Fibroblast of villous mesenchyme (primary cell): ENCODE data around the genes MAP3K10, PLD3 and CYP2A6.

DNA sequence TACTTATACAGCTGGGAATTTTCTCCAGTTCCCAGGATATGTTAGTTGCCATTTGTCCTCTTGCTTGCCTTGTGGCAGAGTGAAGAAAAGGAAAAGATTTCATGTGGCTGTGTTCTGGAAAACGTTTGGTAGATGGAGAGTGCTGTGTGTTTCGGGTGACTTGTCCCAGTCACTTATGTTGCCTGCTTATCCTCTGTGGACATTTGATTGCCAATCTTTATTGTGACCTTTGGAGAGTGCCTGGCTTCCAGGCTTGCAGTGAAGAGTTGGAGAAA, 2.6 kb downstream of the SUPT5H start:
- CAGE, long polyA plus RNA = no peak

- CAGE, long polyA plus RNA = no peak
Observed at GRCh38 chr19:39704622-39704783, 222 bp downstream of the LGALS14 start.

DNA sequence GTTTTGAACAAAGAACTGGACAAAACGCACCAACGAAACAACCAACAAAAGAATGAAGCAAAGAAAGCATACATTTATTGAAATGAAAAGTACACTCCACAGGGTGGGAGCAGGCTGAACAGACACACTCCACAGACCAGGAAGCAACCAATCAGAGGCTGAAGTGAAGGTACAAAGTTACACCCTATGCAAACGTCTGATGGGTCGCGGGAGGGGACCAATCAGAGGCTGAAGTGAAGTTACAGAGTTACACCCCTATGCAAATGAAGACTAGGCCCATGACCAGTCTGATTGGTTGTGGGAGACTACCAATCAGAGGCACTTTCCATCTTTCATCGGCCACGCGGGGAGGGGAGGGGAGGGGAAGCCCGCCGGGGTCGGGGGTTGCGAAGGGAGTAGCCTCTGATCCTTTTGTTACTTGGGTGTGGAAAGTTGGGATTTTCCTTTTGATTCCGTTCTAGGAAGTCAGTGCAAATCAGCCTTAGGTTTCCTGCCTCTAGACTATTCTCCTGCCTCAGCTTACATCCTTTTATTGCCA, 12.4 kb upstream of the FBL start:
- CAGE, long polyA plus RNA = no peak

GRCh38 chr19:39881488-39881818, 35.3 kb upstream of the FBL start:
- CAGE, long polyA plus RNA = no peak

GRCh38 chr19:39889896-39890163, 43.7 kb upstream of the FBL start:
- CAGE, long polyA plus RNA = no peak

DNA sequence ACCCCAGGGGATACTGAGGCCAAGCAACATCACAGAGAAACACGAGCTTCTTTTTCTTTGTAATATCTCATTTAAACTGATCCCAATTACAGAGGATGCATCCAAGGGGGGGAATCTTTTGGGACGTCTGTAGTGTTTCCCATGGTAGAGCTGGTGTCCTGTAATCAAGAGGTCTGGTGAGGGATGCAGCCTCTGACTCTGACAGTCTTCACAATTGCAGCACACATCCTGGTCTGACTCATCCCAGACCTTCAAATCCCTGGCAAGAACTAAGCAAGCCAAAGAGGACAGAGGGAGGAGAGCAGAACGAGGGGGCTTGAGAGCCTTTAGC, 19.4 kb upstream of the PSMC4 start:
- CAGE, long polyA plus RNA = no peak

- CAGE, long polyA plus RNA = no peak
Observed at GRCh38 chr19:39980977-39981737, 10.2 kb downstream of the PSMC4 start.

DNA sequence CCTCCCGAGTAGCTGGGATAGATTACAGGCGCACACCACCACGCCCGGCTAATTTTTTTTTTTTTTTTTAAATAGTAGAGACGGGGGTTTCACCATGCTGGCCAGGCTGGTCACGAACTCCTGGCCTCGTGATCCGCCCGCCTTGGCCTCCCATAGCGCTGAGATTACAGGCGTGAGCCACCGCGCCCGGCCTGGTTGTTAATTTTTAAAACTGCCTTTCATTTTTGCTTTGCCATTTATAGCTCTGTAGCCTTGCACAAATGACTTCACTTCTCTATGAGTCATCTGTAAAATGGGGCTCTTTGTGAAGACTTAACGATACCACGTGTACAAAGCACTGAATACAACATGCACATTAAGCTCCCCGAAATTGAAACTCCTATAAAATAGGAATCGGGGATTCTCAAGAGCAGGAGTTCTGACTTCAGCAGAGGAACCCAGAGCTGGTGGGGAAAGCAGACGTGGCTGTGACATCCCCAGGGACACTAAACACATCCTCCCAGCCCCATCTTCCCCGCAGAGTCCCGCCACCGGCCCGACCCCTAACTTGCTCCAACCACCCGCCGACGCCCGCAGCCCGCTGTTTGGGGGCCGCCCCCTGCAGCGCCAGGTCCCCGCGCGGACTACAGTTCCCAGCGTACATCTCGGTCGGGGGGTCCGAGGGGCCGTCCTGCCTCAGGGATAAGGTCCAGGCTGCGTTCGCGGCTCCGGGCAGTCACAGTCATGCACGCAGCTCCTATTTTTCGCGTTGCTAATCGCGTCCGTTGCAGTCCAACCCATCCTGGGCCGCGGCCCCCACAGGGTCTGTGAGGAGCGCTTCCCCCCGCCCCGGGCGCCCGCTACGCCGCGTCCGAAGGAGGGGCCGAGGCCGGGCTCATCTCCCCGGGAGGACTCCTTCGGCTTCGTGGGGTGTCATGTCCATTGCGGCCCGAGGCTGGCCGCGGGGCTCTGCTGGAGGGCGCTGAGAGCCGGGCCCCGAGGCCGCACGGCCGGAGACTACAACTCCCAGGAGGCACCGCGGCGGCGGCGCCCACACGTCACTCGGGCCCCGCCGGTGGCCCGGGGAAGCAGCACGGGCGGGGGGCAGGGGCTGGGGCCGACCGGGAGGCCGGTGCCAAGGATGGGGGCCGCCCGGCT, at the start of gene MAP3K10:
TSS of gene MAP3K10 (plus strand) at position 1,037 of the 1,137 bp plus-strand sequence.
- CAGE, long polyA plus RNA = no peak

- CAGE, long polyA plus RNA = no peak
Observed at GRCh38 chr19:40216652-40217709, 1.2 kb downstream of the TTC9B start.

DNA sequence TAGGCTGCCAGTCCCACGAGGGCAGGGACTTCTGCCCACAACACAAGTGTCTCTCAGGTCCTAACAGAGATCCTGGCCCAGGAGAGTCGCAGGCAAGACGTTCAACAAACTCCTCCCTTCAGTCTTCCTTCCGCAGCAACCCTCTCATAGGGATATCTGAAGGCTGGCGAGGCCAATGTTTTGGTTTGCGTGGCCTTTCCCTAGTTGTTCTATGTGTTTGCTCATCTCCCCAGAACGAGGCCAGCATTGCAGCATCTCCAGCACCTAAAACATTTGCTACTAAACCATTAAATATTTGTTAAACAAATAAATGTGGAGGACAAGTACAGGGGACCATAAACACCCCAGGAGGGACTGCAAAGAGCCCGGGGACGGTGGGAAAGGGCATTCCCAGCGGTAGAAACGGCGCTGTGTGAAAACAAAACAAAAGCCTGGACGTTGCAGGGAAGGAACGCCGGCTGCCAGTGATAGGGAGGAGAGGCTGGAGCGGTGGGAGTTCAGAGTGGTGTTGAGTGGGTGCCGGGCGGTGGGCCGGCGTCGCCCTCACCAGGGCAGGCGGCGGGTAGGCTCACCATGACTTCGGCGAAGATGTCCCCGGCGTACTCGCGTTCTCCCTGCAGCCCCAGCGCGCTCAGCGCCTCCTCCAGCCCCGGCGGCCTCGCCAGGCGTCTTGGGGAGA, 547 bp downstream of the CCNP start:
- CAGE, long polyA plus RNA = no peak

DNA sequence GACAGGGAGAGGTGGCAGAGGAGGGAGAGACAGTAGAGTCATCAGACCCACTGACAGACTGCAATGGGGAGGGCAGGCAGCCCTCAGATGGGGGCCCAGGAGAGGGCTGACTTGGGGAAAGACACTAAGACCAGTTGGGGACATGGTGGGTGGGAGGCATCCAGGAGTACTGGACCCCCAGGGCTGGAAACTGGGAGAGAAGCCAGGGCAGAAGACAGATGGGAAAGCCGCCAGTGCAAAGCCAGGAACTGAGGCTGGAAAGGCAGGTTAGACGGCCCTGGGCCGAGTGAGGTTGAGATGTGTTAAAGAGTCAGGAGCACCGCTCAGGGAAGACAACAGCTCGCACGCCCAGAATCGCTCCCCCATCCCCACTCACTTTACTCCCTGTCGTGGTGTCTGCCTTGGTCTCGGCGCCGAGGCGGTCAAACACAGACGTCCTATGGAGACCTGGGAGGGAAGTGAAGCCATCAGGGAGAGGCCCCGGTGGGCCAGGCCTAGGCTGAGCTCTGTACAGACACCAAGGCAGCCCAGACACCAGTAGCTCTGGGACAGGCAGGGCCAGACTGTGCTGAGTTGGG, 24.5 kb downstream of the C19orf47 start:
- CAGE, long polyA plus RNA = no peak

GRCh38 chr19:40341384-40342547, 6.4 kb downstream of the C19orf47 start:
- CAGE, long polyA plus RNA = no peak

DNA sequence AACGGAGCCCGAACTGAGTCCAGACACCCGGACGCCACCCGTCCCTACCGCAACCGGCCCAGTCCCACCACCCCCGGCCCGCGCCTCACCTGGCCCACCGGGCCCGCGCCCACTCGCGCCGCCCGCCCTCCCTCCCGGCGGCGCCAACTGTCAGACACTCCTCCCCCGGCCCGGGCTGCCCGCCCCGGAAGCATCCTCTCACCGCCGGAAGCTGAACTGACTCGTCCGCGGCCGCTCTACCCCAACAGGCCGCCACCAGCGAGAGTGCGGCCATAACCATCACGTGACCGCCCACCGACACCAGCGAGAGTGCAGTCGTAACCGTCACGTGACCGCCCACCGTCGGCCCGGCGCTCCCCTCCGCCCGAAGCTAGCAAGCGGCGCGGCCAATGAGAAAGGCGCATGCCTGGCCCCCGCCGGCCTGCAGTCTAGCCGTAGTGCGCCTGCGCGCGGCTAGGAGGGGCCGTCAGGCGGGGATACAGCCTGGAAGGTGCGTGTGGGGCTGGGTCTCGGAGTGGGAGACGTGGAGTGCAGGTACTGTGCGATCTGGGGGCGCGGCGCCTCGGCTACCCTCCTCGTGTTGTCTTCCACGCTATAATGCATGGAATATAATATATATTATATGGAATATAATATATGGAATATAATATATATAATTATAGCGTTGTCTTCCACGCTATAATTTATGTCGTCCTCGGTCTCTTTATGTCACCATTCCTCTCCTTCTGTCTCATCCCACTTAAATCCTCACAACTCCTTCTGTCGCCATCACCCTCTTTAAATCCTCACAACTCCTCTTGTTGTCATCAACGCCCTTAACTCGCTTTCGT, at the start of gene PLD3:
TSS of gene PLD3 (plus strand) at position 461 of the 830 bp plus-strand sequence.
- CAGE, long polyA plus RNA = start-site peak on the plus strand centred at position 470 of the sequence, 33 bp wide, 1,506 and 1,706 reads in 2 replicates

- CAGE, long polyA plus RNA = no peak
Observed at GRCh38 chr19:40355873-40356399, 7.4 kb downstream of the PLD3 start.

DNA sequence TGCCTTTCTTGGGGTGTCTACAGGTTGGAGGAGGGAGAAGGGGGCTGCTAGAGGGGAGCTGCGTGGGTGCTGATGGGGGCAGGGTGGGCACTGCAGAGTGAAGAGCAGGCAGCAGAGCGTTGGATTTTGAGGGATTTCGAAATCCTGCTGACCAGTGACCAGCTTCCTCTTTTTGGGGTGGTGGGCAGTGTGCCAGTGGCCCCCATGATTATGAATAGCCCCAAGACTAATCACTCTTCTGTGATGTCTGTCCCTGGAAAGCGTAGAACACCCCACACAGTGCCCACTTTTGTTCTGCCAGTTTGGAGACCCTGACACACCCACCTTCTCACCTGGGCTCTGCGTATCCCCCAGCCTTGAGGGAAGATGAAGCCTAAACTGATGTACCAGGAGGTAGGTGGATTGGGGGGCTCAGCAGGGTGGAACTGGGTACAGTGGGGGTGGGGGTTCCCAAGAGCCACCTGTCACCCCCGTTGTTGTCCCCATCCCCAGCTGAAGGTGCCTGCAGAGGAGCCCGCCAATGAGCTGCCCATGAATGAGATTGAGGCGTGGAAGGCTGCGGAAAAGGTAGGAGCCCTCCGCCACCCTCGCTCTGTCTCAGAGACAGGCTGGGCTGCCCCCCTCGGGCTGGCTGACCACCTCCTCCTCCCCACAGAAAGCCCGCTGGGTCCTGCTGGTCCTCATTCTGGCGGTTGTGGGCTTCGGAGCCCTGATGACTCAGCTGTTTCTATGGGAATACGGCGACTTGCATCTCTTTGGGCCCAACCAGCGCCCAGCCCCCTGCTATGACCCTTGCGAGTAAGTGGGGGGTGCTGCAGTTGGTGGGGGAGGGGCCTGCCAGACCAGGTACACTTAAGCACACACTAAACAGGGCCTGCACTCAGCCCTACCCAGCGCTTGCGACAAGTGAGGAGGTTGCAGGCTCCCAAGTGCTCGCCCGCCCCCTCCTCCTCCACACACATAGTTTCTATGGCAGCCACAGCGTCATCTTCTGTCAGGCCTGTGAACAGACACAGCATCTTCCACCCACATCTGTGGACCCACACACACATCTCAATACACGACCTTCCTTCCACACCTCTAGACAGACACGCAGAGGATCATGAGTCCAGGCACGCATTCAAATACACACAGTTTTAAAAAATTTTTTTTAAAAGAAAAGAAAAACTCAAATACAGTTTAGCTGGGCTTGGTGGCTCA, 18.0 kb downstream of the PLD3 start:
- CAGE, long polyA plus RNA = no peak

DNA sequence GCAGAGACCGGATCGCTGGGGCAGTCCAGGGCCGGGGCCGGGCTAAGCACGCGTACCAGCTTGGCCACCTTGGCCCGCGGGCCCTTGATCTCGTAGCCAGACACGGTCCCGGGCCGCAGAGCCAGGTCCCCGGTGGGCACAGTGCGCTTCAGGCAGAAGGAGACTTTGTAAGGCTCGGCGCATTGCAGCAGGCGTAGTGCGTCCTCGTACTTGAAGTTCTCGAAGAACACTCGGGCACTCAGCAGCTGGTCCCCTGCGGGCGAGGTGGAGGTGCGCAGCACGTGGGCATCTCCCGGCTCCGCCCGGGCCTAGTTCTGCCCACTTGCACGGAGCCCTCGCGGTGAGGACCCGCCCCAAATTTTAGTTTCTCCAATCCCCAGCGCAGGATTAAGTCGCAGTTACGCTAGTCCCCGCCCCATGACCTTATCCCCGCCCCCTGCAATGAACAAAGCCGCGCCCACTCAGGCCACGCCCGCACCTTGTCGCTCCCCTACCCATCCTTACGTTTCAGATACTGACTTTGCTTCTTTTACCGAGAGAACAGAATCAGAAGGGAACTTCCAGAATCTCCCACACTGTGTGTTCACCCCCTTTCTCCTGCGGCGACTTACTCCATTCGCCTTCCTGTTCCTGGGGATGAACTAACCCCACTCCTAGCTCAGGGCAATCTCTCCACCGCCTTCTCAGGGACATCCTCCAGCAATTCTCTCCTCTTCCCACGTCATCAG, 8.7 kb upstream of the HIPK4 start:
- CAGE, long polyA plus RNA = no peak

- CAGE, long polyA plus RNA = no peak
Observed at GRCh38 chr19:40410286-40410485, 3.0 kb downstream of the PRX start.

DNA sequence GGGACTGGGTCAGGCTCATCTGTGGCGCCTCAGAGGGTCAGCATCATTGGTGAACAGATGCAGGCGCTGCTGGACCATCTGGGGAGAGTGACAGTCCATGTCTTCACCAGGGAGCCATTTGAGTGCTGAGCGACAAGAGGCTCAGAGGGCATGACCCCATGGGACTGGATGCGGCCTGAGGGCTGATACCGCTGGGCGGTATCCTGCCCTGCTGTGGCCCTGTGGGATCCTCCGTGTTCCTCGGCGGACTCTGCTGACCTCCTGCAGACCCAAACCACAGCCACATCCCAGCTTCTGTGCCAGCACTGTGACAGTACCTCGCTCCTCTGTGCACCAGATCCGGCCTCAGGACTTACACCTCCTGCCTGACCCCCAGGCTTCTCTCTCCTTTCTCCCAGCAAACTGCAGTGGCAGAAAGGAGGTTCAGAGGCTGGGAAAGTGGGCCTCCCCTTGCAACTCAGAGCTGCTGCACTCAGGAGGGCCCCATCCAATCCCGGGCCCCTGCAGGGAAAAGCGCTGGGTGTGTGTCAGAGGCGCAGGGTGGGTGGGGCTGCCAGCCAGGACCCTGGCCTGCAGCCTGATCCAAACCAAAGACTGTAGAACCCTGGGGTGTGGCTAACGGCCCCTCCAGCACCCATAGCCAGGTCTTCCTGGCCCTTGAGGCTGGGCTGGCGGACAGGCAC, 10.2 kb downstream of the ACTMAP start:
- CAGE, long polyA plus RNA = no peak

GRCh38 chr19:40798082-40798479, 910 bp upstream of the EGLN2 start:
- CAGE, long polyA plus RNA = no peak

DNA sequence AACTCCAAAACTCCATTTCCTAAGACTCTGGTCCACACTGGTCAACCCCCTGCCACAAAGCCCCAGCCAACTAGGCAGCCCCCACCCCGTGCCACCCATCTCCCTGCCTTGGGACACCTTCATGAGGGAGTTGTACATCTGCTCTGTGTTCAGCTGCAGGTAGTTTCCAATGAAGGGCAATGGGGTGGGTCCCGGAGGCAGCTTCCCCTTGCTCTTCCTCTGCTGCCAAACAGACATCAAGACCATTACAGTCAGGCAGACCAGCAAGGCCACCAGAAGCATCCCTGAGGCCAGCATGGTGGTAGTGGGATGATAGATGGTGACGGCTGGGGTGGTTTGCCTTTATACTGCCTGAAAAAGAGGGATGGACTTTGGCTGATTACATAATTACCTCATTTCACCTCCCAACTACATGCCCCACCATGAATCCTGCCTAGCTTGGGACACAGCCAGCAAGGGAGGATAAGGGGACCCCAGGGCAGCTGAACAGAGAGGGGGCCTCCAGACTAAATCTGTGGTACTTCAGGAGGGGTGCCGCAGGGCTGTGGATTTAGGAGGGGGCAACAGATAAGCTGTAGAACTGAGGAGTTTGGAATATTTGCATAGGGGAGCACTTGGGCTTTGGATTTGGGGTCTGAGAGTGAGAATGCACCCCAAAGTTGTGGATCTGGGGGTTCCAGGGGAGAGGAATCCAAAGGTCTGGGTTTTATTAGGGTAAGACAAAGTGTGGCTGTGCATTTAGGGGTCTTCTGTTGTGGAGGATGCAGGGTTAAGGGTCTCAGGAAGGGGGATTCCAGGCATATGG, at the start of gene CYP2A6:
TSS of gene CYP2A6 (minus strand) at position 318 of the 805 bp plus-strand sequence.
- CAGE, long polyA plus RNA = no peak